Bronchial epithelial cell (primary cell): ENCODE measurements around a stretch of chr22.

GRCh38 chr22:37634417-37634936 is 5.0 kb upstream of the SH3BP1 start:
- RRBS, 2 experiments: no CpG with 5 or more reads among the region's 8 CpGs

DNA sequence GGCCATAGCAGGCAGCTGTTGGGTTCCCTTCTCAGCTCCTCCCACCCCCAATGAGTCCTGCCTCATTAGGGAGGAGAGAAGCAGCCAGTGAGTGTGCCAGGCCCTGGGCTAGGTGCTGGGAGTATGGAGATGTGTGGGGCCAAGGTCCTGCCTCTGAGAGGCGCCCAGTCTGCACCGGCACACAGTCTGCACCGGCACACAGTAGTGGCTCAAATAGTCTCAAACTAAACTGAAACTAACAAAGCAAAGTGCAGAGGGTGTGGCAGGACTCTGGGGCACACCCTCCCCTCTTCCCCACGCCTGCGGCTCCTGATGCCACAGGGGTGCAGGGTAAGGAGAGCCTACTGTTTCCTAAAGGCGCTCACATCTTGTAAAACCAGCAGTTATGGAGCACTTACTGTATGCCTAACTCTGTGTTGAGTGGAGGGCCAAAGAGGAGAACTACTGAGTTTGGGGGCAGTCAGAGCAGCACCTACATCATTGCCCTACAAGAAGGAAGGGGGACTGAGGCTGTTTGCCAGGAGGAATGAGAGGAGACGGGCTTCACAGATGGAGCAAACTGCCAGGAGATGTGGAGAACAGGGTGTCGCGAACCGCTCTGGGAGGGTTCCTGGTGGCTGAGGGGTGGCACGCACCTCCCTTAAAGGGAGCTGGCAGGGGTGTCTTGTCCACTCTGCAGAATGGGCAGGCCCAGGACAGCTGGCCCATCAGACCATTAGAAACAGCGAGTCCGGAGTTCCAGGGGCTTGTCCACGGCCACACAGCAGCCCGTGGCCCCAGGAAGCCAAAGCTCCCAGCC is 899 bp upstream of the SH3BP1 start:
- RRBS, 2 experiments: no CpG with 5 or more reads among the region's 15 CpGs

DNA sequence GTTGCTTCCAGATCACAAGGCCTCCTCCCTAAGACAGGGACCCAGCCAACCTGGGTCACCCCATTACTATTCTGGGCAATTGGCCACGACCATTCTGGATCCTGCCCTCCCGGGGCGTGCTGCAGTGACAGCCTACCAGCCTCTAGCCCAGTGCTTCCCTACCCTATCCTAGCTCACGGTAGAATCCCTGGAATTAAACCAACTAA is 823 bp upstream of the PDXP start:
- RRBS, 2 experiments: no CpG with 5 or more reads among the region's 4 CpGs

DNA sequence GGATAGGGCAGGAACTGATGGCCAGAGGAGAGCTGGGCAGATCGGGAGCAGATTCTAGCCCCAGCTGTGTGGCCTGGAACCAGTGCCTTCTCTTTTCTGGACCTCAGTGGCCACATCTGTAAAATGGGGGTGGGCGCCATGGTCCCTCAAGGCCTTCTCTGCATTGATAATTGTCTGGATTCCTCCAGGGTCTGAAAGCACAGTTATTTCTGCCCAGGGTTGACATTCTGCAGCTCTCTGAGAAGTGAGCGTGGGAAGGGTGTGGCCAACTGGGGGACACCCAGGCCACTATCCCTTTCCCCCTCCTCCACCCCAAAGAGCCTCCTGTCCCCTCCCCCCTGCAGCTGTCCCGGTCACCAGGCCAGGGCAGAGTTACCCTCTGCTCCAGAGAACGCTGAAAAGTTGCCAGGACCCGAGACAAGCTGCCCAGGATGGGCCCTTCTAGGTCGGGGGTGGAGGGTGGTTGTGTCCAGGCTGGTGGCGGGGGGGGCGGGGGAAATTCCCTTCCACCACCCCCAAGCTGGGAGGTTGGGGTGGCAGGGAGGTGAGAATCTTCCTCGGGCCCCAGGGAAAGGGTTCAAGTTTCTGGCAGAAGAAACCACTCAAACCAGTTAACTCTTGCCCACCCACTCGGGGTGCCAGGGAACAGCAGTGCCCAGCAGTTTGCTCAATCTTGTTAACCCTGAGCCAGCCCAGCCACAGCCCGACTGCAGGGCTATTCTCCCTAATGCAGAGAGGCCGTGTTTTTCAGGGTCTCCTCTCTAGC is 491 bp downstream of the LGALS1 start:
- RRBS, 2 experiments: no CpG with 5 or more reads among the region's 13 CpGs

DNA sequence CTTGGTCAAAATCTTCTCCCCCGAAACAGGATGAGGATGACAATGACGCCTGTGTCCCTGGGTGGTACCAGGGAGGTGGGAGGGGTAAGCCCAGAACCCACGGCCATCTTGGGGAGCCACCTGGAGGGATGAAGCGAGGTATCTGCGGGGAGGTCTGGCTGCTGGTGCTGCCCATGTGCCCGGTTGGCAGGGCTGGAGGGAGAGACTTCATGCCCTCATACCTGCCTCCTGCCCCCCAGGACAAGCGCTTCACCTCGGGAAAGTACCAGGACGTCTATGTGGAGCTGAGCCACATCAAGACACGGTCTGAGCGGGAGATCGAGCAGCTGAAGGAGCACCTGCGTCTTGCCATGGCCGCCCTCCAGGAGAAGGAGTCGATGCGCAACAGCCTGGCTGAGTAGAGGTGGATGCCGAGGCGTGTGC is 32.7 kb upstream of the H1-0 start:
- RRBS, 2 experiments: no CpG with 5 or more reads among the region's 18 CpGs

- RRBS, 2 experiments: no CpG with 5 or more reads among the region's 4 CpGs
Measured at GRCh38 chr22:37920169-37920454, 14.0 kb downstream of the MICALL1 start.

DNA sequence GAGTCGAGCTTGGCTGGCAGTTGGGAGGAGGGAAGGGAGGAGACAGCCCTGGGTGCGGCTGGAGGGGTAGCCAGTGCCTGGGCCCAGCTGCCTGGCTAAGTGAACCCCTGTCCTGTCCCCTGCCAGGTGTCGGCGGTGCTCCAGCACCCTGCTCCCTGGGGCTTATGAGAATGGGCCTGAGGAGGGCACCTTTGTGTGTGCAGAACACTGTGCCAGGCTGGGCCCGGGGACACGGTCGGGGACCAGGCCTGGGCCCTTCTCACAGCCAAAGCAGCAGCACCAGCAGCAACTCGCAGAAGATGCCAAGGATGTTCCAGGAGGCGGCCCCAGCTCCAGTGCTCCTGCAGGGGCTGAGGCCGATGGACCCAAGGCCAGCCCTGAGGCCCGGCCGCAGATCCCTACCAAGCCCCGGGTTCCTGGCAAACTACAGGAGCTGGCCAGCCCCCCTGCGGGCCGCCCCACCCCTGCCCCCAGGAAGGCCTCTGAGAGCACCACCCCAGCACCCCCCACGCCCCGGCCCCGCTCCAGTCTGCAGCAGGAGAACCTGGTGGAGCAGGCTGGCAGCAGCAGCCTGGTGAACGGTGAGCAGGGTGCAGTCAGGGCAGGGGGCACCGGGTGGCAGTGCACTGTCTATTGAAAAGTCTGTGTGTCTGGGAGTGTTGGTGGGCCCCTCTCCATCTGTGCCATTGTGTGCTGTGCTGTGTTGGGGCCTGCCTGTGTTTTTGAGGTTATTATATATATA is 15.9 kb downstream of the MICALL1 start:
- RRBS, 2 experiments: 65 to 67% methylated on average over 1 to 5 of the region's 20 CpGs

DNA sequence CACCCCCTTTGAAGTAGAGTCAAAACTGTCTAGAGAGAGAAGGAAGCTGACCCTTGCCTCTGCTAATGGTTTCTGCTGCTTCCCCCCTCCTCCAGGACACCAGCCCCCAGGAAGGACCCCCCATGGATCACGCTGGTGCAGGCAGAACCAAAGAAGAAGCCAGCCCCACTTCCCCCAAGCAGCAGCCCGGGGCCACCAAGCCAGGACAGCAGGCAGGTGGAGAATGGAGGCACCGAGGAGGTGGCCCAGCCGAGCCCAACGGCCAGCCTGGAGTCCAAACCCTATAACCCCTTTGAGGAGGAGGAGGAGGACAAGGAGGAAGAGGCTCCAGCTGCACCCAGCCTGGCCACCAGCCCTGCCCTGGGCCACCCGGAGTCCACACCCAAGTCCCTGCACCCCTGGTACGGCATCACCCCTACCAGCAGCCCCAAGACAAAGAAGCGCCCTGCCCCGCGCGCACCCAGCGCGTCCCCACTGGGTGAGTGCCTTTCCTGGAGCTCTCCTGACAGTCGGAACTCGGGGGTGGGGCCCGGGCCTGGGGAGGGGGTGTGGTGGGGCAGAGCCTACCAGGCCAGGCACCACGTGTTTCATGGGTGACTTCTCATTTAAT is 19.6 kb downstream of the MICALL1 start:
- RRBS, 2 experiments: no CpG with 5 or more reads among the region's 17 CpGs

DNA sequence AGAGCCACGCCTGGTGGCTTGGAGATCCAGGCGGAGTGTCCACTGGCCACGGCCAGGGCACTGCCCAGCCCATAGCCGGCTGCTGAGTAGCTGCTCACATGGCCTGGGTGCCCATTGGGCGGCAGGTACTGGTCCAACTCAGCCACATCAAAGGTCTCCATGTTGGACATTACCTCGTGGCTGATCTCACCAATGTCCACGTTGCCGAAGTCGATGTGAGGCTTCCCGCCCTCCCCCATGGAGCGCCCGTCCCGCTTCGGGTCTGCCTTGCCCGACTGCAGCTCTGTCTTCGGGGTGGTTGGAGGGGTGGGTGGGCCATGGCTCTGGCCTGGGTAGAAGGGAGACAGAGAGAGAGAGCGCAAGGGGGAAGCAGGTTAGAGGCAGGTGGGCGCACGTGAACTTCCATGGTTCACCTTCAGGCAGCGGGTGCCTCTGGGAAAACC is 10.5 kb downstream of the SOX10 start:
- RRBS, 2 experiments: no CpG with 5 or more reads among the region's 20 CpGs

- RRBS, 2 experiments: no CpG with 5 or more reads among the region's 5 CpGs
Measured at GRCh38 chr22:37996300-37996769, 12.0 kb upstream of the SOX10 start.

GRCh38 chr22:37998463-37999185 is 14.3 kb upstream of the SOX10 start:
- RRBS, 2 experiments: no CpG with 5 or more reads among the region's 14 CpGs

GRCh38 chr22:38026676-38027185 is 30.5 kb upstream of the PICK1 start:
- RRBS, 2 experiments: no CpG with 5 or more reads among the region's 22 CpGs

- RRBS, 2 experiments: no CpG with 5 or more reads among the region's 24 CpGs
Measured at GRCh38 chr22:38034029-38034974, 22.9 kb upstream of the PICK1 start.

DNA sequence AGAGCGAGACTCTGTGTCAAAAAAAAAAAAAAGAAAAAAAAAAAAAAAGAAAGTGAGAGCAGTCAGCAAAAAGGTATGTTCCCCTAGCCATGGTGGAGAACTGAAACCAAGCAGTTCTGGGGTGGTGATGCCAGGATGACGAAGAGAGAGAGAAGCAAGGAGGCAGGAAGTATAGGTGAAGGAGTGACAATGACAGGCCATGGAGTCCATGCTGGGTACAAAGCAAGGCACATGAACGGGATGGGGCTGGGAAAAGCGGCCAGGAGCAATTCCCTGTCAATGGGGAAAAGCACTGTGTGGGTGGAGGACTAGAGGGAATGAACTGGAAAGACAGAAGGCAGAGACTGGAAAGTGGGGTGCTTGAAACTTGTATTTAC is 19.5 kb downstream of the PLA2G6 start:
- RRBS, 2 experiments: no CpG with 5 or more reads among the region's 4 CpGs

- RRBS, 2 experiments: no CpG with 5 or more reads among the region's 5 CpGs
Measured at GRCh38 chr22:38205847-38206349, 4.1 kb downstream of the MAFF start.

DNA sequence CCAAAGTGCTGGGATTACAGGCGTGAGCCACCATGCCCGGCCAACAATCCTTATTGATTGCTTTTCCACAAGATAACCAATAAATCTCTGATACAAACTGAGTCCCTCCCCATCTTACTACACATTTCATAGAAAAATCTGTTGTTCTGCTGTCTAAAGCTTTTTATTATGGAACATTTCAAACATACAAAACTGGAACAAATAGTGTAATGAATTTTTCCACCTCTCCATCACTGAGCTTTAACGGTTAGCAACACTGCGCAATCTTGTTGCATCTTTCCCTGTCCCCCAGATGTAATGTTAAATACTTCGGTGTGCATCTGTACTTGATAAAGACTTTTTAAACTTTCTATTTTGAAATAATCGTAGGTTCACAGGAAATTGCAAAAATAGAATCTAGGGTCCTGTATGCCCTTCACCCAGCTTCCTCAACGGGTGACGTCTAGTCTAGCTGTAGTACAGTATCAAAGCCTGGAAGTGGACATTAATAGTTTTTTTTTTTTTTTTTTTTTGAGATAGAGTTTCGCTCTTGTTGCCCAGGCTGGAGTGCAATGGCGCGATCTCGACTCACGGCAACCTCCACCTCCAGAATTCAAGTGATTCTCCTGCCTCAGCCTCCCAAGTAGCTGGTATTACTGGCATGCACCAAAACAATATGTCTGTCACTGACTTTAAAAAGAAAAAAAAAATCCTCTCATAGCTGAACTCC is 16.2 kb downstream of the TMEM184B start:
- RRBS, 2 experiments: no CpG with 5 or more reads among the region's 13 CpGs

- RRBS, 2 experiments: no CpG with 5 or more reads among the region's 17 CpGs
Measured at GRCh38 chr22:38265539-38266621, 6.9 kb downstream of the TMEM184B start.

- RRBS, 2 experiments: no CpG with 5 or more reads among the region's 4 CpGs
Measured at GRCh38 chr22:38288710-38289168, 15.9 kb upstream of the TMEM184B start.

GRCh38 chr22:38314484-38314733 is 2.8 kb downstream of the CSNK1E start:
- RRBS, 2 experiments: no CpG with 5 or more reads among the region's 8 CpGs

GRCh38 chr22:38452377-38452842 is 2.6 kb downstream of the KCNJ4 start:
- RRBS, 2 experiments: 6% methylated on average over 6 of the region's 14 CpGs; no CpG with 5 or more reads in 1 of the 2 experiments